Bronchial lymph node (tissue), 1 donor: ENCODE measurements around the genes TEKT4, MAL, STARD7 and SEMA4C.

- PRO-cap: no peak
Measured at GRCh38 chr2:91771363-91771795, 2815.7 kb upstream of the AQP7B start.

DNA sequence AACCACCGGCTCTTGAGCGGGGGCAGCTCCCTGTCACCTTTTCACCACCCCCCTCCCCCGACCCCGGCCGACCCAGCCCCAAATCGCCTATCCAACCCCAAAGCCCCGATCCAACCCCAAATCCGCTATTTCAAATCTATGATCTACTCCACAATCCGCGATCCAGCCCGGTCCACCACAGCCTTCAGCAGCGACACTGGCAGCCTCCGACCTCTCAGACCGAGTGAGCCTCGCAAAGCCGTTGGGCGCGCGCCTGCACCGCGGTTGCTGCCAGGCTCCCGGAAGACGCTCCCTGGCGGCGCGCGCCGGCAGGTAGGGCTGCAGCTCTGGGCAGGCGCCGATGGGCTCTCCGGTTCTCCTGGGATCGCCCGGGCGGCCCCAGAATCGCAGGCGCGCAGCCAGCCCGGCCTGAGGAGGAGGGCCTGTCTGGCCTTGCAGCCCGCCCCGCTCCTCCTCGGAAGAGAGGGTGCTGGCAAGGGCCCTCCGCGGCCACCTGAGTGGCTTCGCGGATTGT lies 14.0 kb upstream of the TEKT4 start:
- PRO-cap: no peak

DNA sequence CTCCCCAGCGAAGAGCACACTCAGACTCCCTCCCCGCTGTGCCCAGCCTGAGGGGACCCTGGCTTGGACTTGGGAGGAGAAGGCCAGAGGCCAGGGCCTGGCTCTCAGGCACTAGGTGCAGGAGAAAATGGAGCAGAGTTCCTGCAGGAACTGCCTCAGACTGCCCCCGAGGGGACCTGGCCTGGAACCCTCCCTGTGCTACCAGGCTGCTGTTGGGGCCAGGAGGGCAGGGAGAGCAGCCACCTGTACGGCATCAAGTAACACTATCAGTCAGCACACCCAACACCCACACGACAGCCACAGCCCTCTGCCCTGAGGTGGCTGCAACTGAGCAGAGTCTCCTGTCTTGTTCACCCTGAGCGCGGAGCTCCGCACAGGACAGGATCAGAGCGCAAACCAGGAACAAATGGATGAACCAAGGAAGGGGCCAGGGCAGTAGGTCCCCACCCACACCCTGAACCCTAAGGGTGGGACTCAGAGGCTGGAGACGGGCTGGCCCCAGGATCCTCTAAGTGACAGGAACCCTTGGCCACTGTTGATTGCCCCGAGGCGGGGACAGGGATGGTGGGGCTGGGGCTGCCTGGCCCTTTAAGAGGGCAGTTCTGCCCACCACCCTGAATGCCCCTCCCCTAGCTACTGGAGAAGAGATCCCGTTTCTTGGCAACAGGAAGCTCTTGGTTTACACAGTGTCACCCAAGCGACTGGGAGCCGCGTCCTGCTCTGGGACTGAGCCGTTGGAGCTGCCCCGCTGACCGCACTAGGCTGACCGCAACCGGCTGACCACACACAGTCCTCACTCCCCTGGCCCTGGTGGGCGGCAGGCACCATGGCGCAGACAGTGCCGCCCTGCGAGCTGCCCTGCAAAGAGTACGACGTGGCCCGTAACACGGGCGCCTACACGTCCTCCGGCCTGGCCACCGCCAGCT lies at the start of gene TEKT4:
TEKT4 (plus strand) TSS at position 677 of the 926 bp plus-strand sequence.
- PRO-cap: no peak

- PRO-cap: no peak
Measured at GRCh38 chr2:94947222-94947510, 75.9 kb downstream of the TEKT4 start.

DNA sequence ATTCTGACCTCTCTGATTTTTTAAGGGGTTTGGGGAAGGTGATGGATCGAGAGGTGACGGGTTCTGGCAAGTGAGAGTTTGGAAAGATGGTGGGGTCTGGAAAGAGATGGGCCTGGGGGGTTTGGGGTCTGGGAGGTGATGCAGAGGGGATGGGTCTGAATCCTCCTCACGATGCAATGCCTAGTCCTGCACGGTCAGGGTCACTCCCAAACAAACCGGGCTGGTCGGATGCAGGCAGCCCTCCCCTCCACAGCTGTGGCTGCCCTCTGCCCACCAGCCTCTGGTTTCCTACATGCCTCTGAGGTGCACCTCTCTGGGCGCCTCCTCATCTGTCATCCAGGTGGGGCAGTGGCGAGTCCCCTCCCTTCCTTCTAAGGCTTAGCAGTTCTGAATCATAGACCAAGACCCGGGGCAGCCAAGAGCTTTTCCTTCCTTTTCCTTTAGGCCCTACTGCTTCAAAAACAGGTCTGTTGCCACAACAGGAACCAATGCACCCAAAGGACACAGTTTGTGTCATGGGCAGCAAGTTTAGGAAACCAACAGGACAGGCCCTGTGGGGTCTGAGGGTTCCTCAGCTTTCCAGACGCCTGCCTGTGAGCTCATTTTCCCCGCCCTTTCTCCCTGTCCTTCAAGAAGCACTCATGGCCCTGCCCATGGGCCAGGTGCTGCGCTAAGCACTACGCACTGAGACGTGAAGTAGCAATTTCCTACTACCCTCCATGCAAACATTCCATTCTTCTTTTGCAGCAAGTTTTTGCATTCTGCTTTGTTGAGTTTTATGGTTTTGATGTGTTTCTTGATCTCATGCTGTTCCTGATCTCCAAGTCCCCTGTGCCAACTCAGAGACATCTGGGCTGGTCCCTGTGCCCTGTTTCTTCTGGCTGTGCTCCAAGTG lies 6.5 kb upstream of the MAL start:
- PRO-cap: no peak

DNA sequence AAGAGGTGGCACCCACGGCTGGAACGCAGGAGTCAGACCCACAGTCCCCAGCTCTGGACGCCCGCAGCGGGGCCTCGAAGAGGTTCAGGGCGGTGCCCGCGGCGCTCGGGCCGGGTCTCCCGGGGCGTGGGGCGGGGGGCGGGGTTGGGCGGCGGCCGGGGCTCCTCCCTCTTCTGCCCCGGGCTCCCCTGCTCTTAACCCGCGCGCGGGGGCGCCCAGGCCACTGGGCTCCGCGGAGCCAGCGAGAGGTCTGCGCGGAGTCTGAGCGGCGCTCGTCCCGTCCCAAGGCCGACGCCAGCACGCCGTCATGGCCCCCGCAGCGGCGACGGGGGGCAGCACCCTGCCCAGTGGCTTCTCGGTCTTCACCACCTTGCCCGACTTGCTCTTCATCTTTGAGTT lies at the start of gene MAL:
MAL (plus strand) TSS at position 223 of the 399 bp plus-strand sequence.
- PRO-cap: bidirectional peak, plus-strand start at position 223 of the sequence, minus-strand start at position 76 of the sequence

GRCh38 chr2:95830038-95831274 lies 161.2 kb downstream of the ANKRD36C start:
- PRO-cap: no peak

- PRO-cap: unidirectional peak, minus-strand start at chr2:96157148
Measured at GRCh38 chr2:96156931-96157340, 11.7 kb upstream of the DUSP2 start.

DNA sequence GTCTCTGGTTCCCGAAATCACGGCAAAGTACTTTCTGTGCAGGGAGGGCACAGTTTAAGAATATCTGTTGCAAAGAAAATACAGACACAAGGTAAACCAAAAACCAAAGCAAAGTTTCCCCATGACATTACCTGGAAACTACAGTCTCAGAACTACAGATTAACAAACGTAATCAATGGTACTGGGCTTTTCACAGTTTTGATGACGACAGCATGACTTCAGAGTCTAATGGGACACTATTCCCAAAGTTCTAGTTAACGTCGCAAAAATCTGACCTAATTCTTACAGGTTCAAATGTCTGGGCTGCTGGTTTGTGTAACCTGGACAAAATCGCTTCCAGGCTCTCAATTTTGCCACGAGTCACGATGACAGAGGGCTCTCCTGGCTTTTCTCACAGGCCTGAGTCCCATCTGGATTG lies 1.3 kb downstream of the STARD7 start:
- PRO-cap: no peak

GRCh38 chr2:96207734-96208891 lies at the start of gene STARD7:
STARD7 (minus strand) TSS chr2:96208827.
- PRO-cap: bidirectional peak, plus-strand start at chr2:96208022, minus-strand start at chr2:96207930; bidirectional peak, plus-strand start at chr2:96208407, minus-strand start at chr2:96208316; bidirectional peak, plus-strand start at chr2:96209007, minus-strand start at chr2:96208825

DNA sequence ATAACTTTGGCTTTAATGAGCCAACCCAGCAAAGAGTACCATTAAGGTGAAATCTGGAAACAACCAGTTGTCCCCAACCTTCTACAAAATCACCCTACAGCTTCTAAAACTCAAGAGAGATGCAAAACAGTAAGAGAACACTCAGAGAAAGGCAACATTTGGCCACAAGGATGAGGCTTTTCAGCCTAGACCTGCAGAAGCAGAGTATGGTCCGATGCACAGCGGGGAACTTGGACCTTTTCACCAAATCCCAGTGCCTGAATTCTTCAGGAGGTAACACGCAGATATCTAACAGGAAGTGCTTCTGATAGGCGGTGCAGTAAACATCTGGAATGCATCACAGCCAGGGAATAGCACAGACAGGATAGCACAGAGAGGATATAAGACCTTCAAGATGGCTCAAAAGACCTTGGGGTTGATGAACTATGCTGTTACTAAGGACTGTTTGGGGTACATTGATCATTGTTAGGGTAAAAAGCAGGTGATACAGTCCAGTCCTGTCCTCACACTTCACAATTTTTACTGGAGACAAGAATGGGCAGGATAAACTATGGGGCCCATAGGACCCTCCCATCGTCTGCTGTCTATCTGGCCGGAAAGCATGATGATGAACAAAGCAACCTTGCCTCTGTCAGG lies 1.7 kb downstream of the TMEM127 start:
- PRO-cap: no peak

DNA sequence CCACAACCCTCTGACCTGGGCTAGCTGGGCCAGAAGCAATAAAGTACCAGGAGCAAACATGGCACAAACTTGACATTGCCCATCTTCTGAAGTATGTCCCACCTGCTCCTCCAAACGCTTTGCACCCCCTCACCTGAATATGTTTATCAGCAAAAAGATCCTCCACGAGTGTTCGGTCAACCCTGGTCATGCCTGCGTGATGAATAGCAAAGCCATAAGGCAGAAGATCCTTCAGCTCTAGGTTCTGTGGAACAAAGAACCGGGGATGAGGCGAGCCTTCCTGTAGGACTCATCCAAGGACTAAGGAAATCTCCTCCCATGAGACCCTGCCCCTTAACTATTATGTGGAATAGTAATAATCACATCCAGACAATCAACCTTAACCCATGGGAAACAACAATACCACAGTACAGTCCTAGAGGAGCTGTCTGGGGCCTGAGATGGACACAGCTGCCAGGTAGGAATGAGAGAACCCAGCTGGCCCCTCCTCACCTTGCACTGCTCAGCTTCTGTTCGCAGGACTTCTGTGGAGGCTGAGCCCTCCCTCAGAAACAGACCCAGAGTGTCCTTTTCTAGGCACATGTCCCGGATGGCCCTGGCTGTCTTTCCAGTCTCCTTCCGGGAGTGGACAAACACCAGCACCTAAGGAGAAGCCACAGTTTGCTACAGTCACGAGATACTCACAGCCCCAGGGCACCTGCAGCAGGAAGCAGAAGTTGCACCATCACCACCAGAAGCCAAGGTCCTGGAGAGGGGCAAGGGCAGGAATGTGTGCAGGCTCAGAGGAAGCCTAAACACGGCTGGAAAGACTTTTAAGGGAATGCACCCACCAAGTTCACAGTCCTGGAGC lies 13.9 kb downstream of the SNRNP200 start:
- PRO-cap: no peak

- PRO-cap: no peak
Measured at GRCh38 chr2:96404840-96405471, 69.4 kb downstream of the NCAPH start.

GRCh38 chr2:96469959-96470355 lies 35.2 kb downstream of the NEURL3 start:
- PRO-cap: no peak

GRCh38 chr2:96533251-96534200 lies 3.0 kb upstream of the ARID5A start:
- PRO-cap: no peak

GRCh38 chr2:96551543-96552369 lies 15.2 kb downstream of the ARID5A start:
- PRO-cap: no peak

- PRO-cap: no peak
Measured at GRCh38 chr2:96766778-96767129, 6.1 kb downstream of the CNNM4 start.

- PRO-cap: no peak
Measured at GRCh38 chr2:96767920-96768741, 7.4 kb downstream of the CNNM4 start.

GRCh38 chr2:96869693-96870614 lies at the start of gene SEMA4C:
SEMA4C (minus strand) TSS chr2:96870080.
- PRO-cap: bidirectional peak, plus-strand start at chr2:96870134, minus-strand start at chr2:96870089

- PRO-cap: bidirectional peak, plus-strand start at chr2:96870764, minus-strand start at chr2:96870709; unidirectional peak, minus-strand start at chr2:96870821
Measured at GRCh38 chr2:96870615-96871414, 935 bp upstream of the SEMA4C start.